Bile duct (tissue), 1 donor: ENCODE measurements around the genes ZNF98 and VSTM2B.

DNA sequence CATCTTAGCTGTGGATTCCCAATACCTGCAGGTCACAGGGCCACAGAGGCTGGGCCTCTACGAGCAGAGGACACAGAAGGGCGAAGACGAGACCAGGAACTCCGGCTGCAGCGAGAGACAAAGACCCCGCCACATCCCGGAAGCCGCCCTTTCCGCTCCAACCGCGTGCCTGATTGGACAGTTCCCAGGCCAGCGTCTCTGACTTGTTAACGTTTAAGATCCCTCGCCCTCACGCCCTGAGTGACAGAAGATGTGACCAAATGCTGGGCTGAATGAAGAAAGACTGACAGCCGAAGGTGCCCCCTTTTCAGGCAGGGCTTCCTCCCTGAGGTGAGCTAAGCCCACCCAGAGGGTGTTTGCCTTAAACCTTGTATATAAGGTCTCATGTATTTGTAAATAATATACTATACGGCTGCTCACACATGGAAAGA lies at the start of gene ZNF98:
ZNF98 (minus strand) TSS at position 125 of the 431 bp plus-strand sequence.
- PRO-cap, result no peak

DNA sequence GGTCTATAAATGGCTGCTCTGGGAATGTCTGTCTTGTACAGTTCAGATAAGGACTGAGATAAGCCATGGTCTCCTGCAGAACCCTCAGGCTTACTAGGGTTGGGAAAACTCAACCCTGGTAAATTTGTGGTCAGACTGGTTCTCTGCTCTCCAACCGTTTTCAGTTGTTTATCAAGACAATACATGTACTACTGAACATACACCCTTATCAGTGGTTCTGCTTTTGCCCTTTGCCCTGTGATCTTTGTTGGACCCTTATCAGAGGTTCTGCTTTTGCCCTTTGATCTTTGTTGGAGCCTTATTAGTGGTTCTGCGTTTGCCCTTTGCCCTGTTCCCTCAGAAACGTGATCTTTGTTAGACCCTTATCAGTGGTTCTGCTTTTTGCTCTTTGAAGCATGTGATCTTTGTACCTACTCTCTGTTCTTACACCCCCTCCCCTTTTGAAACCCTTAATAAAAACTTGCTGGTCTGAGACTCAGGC lies 37.2 kb downstream of the ZNF675 start:
- PRO-cap, result no peak

GRCh38 chr19:24179538-24179985 lies 92.6 kb downstream of the ZNF254 start:
- PRO-cap, result no peak

DNA sequence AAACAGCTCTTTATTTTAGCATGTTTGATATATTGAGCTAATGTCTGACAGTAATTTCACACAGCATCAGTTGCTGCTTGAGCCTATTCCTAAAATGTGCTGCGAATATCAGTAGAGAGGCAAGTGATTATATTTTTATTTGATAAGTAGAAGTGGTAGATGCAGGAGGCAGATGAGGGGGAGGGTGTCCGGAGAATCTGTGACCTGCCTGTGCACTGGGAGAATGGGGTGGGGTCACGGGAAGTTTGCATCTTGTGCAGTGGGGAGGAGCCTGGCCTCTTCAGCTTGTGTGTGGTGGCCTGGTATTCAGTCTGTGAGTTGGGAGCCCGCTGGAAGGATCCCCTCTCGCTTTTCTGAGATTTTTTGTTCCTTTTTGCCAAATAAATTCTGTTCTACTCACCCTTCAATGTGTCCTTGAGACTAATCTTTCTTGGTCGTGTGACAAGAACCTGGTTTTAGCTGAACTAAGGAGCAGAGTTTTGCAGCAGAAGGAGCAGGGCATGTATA lies 1257.5 kb downstream of the UQCRFS1 start:
- PRO-cap, result unidirectional peak, plus-strand start at position 309 of the sequence

- PRO-cap, result no peak
These were observed 419.1 kb downstream of the UQCRFS1 start for GRCh38 chr19:28793901-28794141.

DNA sequence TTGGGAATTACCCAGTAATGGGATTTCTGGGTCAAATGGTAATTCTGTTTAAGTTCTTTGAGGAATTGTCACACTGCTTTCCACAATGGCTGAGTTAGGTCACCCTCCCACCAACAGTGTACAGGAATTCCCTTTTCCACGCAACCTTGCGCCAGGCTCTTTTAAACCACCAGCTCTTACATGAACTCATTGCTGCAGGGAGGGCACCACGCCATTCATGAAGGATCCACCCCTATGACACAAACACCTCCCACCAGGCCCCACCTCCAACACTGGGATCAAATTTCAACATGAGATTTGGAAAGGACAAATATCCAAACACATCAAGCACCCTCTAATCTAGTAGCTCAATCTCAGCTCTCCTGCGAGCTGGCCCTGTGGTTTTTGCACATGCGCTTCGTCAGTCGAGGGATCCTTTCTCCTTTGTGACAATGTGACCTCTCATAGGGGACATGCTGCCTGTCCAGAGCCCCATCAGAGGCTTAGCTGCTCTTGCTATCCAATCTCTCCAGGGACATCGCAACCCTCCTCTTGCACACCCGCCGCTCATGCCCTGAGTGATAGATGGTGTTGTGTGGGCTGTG lies 328.1 kb downstream of the UQCRFS1 start:
- PRO-cap, result no peak

GRCh38 chr19:29525884-29526348 lies at the start of gene VSTM2B:
TSS of gene VSTM2B (plus strand) at chr19:29525994.
- PRO-cap, result no peak

- PRO-cap, result no peak
These were observed 9.5 kb downstream of the PLEKHF1 start for GRCh38 chr19:29674635-29675276.

GRCh38 chr19:29685337-29685602 lies 20.0 kb downstream of the PLEKHF1 start:
- PRO-cap, result no peak

DNA sequence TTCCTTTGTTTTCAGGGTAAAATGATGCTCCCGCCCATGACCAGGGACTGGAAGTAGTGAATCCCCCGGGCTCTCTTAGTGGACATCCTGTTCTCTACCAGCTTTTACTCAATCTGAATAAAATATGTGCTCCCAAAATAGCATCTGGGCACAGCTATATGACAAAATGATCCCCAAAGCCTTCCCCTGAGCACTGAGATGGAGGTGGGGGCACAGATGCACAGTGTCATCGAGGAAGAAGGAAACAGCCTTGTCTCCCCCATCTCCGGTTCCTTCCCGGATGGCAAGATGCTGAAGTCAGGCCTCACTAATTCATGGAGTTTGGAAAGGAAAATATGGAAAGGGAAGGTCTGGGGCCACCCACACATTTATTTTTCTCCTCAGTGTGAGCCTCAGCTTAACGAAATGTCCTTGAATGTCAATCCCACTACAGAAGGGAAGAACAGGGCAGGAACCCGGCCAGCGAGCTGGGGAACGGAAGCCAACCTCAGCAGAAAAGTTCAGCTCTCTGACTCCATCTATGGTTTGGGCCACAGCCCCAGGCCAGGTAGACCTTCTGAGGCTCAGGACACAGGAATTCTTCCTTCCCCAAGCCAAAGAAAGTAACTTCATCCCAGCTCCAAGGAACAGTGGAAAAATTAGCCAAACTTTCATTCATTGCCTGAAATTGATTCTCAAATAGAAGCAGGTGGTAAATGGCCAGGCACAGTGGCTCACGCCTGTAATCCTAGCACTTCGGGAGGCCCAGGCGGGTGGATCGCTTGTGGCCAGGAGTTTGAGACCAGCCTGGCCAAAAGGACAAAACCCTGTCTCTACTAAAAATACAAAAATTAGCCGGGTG lies 8.5 kb downstream of the C19orf12 start:
- PRO-cap, result no peak

DNA sequence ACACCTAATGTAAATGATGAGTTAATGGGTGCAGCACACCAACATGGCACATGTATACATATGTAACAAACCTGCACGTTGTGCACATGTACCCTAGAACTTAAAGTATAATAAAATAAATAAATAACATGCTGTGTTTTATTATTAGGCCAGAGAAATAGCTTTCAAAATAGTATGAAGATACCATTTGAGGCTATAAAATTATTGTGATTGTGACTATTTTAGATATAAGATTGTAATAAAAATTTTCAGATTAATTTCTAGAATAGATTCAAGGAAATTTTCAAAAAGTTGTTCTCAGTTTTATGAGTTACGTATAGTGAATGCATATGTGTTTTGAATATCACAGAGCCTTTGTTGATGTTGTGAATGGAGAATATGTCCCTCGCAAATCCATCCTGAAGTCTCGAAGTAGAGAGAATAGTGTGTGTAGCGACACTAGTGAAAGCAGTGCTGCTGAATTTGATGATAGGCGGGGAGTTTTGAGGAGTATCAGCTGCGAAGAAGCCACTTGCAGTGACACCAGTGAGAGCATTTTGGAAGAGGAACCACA lies 70.0 kb downstream of the URI1 start:
- PRO-cap, result no peak

GRCh38 chr19:30225268-30226435 lies 146.5 kb upstream of the ZNF536 start:
- PRO-cap, result bidirectional peak, plus-strand start at chr19:30225955, minus-strand start at chr19:30225884

DNA sequence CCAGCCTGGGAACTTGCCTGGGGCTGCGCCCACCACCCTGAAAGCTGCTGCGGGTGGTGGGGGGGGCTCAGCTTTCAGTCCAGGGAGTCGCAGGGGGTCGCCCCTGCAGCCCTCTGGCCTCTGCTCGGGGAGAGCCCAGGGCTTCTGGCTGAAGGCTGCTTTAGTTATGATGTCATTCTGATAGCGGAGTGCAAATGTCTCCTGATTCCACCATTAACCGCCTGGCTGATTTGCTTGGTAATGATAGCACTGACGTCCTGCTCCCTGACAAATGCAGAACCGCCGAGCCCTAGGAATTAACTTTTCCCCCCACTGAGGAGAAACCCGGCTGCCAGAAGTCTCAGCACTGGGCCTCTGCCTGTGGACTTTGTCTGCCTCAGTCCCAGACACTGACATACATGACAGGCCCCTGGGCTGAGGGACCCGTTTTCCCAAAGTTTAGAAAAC lies 142.6 kb upstream of the ZNF536 start:
- PRO-cap, result unidirectional peak, minus-strand start at position 122 of the sequence

- PRO-cap, result no peak
These were observed 136.2 kb upstream of the ZNF536 start for GRCh38 chr19:30235940-30236516.

DNA sequence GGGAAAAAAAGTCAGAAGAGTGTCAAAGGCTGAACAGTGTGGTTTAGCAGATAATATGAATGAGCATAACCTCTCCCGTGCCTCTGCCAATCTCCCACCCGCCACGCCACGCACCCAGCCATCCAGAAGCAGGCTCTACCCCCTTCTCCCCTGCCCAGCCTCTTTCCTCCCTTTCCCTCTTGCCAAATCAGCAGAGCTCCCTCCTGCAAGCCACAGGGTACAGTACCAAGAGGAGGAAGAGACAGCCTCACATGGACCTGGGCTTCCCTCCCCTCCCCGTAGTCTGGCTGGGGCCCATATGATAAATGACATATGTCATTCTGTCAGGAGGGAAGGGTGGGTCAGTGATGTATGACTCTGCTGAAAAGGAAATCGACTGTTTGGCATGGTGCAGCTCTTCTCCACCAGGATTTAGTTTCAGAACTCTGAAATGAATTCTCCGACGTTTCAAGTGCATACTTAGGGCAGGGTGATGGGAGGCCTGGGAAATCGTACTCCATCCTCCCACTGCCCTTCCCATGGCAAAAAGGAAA lies 9.9 kb downstream of the TSHZ3 start:
- PRO-cap, result no peak

DNA sequence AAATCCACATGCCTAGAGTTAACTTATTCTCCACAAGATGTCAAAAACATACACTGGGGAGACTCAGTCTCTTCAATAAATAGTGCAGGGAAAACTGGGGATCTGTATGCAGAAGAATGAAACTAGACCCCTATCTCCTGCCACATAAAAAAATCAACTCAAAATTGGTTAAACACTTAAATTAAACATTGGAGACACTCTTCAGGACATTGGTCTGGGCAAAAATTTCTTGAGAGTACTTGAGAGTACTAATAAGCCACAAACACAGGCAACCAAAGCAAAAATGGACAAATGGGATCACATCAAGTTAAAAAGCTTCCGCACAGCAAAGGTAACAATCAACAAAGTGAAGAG lies 485.9 kb upstream of the TSHZ3 start:
- PRO-cap, result no peak

GRCh38 chr19:31910193-31910660 lies 435.2 kb upstream of the ZNF507 start:
- PRO-cap, result no peak

GRCh38 chr19:32091163-32091869 lies 254.1 kb upstream of the ZNF507 start:
- PRO-cap, result no peak

DNA sequence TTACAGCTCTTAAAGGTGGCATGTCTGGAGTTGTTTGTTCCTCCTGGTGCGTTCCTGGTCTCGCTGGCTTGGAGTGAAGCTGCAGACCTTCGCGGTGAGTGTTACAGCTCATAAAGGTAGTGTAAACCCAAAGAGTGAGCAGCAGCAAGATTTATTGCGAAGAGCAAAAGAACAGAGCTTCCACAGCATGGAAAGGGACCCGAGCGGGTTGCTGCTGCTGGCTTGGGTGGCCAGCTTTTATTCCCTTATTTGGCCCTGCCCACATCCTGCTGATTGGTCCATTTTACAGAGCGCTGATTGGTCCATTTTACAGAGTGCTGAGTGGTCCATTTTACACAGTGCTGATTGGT lies 8.3 kb downstream of the NUDT19 start:
- PRO-cap, result no peak

DNA sequence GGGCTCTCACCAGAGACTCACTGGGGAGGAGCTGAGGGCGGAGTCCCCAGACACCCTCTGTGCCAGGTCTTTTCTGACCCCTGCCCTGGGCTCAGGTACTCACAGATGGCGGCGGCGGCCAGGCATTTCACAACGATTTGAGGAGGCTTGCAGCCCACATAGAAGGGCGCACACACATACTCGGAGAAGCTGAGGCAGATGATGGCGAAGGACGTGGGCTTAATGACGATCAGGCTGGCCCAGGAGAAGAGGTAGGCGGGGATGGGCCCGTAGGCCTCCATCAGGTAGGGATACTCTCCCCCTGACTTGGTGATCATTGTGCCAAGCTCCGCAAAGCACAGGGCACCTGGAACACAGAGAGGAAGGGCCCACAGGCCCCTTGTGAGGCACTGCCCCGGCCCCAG lies 5.6 kb downstream of the SLC7A9 start:
- PRO-cap, result no peak